Ishikawa (cell line): ENCODE measurements around the gene CTNNA3.

DNA sequence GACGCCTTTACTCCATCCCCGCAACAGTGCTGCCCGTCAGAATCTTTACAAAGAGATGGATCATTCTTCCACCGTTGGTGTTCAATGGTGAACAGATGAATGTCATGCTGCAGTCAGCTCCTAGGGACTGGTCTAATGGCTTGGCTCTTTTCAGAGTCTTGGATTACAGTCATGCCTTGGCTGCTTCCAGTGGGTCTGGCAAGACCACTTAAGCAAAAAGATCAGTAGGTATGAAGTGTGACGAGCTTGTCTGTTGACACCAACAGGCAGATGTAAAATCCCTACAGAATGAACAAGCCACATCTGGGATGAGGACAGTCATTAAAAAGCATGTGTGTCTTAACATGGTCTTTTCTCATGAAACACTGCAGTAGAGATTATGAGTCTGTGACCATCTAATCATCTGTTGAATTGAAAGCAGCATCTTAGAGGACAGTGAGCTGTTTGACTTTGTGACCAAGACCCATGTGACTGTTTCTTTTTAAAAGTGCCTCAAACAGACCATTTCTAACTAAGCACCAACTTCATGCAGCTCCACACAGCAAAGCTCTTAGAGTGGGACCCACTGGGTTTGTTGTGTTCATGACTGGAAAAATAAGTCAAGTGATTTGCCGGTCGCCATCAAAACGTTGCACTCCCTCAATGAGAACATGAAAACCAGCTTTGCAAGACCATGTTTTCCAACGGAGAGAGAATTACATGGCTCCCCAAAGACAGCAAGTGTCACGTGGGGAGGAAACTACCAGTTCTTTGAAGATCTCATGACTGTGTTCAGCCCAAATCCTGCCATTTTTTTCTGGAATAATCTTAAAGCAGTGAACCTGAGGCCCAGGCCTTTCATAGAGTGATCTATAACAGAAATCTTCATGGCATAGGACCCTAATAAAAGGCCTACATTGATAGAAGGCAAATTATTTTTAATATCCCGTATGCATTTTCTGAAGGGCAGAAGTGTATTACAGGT lies 151.5 kb downstream of the ARID5B start:
- RRBS = no CpG with 5 or more reads among the region's 11 CpGs

GRCh38 chr10:62243139-62243694 lies 25.4 kb downstream of the RTKN2 start:
- RRBS = no CpG with 5 or more reads among the region's 2 CpGs

- RRBS = no CpG with 5 or more reads among the region's 2 CpGs
Measured at GRCh38 chr10:62528473-62528939, 154.3 kb downstream of the ZNF365 start.

GRCh38 chr10:62620641-62620967 lies 183.9 kb upstream of the ADO start:
- RRBS = no CpG with 5 or more reads among the region's 1 CpG

GRCh38 chr10:62805374-62806395 lies 1.2 kb downstream of the ADO start:
- RRBS = 5% methylated on average over 24 of the region's 65 CpGs

GRCh38 chr10:63134193-63134854 lies 1.2 kb downstream of the NRBF2 start:
- RRBS = no CpG with 5 or more reads among the region's 8 CpGs

DNA sequence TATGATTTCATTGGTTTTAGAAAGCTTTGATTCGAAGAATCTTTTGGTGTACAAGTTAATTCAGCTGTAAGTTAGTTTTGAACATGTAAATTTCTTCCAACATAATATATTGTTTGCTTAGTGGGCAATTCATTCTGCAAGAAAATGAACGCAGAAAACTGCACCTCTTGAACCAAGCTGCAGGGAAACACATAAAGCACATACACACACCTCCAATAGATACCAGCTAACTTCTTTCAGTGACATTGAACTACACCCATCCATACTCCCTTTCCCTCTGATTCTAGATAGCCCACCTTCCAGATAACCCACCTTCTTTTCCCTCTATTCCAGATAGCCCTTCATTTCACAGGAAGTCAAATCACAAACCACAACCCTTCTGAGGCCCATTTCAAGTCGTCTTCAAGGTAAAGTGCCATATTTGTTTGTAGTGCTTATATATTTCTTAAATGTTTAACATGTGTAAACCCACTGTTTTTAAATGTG lies 28.4 kb downstream of the NRBF2 start:
- RRBS = no CpG with 5 or more reads among the region's 3 CpGs

DNA sequence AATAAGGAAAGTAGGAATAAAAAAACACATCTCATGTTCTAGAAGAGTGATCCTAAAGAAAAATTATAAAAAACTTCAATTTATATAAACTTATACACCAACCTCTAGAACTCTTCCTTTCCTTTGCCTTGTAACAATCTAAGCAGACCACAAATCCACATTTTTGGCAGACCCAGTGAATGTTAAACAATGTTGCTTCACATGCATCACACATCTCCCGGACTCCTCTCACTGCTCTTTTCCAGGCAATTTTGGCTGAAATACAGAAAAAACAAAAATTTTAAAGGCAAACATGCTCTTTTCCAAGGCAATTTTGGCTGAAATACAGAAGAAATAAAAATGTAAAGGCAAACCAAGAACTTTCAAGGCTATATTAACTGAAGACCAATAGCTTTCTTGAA lies 64.2 kb downstream of the NRBF2 start:
- RRBS = no CpG with 5 or more reads among the region's 1 CpG

- RRBS = no CpG with 5 or more reads among the region's 6 CpGs
Measured at GRCh38 chr10:63242131-63242538, 109.0 kb downstream of the NRBF2 start.

GRCh38 chr10:63252246-63253242 lies 119.4 kb downstream of the NRBF2 start:
- RRBS = no CpG with 5 or more reads among the region's 3 CpGs

DNA sequence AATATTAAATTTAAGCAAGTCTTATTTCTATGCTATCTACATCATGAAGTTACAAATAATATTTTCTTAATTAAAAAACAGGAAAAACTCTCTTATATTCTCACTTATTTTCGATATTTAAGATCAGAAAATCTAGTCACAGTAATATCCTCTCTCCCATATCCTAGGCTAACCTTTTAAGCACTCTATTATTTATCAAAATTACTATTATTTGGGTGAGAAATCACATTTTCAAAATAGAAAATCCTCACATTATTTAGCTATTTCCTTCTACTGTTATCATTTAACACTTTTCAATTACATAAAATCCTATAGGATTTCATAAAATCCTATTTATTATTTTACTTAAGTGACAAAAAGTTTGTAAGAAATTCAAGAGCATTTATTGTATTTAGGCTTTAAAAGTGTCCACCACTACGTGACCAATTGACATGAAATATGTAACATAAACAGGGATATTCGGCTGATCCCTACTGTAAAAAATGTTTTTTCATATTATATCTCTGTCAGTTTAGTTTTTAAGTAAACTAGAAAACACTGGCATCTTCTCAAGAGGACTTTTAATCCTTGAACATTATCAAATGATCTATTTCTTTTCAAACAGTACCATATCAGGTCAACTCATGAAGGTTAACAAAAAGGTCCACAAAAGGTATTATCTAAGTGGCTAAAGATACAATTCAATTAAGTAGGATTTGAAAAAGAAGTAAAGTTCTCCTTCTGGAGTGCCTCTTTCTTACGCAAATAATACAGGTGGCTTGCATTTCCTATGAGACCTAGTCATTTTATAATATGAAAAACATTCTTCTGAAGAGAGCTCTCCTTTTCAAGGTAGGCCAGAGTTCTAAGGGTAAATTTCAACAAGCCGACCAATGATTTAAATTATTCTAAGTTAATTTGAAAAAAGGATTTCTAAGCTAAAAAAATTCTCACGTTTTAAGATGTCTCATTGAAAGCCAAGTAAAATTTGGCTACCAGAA lies 133.2 kb downstream of the NRBF2 start:
- RRBS = no CpG with 5 or more reads among the region's 6 CpGs

DNA sequence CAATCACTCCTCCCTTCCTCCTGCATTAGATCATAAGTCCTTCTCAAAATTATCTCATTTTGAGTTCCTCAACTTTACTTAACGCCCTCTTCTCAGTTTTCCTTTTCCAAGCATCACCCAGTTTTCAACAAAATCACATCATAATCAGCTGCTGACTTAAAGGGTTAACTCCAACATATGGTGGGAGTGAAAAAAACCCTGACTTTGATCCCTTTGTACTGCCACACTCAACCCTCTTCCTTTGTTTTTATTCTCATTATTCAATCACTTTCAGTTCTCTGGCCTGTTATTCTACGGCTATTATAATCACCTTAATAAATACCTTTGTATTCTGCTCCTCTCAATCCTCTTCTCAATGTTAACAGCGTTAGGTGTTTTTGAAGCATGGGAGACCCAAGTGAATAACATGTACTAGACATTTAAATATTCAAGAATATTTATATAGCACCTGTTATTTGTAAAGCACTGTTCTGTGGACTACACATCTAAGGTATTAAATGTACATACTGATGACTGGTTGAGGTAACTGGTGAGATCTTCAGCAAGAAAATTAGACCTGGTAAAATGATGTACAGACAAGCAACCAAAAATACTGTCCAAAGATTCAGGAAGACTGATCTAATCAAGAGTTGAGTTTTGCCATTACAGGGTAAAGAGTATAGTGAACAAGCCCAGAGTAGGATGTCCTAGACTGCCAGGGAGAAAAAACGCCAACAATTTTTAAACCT lies 24.1 kb downstream of the JMJD1C start:
- RRBS = no CpG with 5 or more reads among the region's 4 CpGs

DNA sequence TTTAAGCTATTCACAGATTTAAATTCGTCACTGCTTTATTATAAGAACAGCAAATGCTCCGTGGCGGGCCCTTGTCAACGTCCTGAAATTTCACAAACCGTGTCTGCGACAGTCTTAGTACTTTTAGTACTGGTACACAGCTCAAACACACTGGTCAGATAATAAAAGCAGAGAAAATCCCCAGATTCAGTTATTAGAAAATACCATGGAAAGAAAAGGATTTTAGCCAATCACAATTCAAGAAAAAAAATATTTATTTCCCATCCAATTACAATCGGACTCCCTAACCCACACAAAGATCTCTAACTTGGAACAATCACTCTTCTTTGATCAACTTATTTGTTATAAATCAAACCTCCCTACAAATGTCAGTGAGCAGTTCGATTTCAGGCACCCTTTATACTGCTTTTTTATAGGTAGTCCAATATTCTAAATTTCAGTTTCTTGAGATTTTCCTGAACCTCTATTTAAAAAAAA lies 802 bp upstream of the JMJD1C start:
- RRBS = no CpG with 5 or more reads among the region's 8 CpGs

GRCh38 chr10:63522417-63522668 lies 1.1 kb downstream of the REEP3 start:
- RRBS = no CpG with 5 or more reads among the region's 2 CpGs

- RRBS = no CpG with 5 or more reads among the region's 10 CpGs
Measured at GRCh38 chr10:63670179-63670765, 149.1 kb downstream of the REEP3 start.

GRCh38 chr10:63682154-63682771 lies 161.1 kb downstream of the REEP3 start:
- RRBS = no CpG with 5 or more reads among the region's 3 CpGs

GRCh38 chr10:65571187-65571710 lies 1354.6 kb upstream of the LRRTM3 start:
- RRBS = no CpG with 5 or more reads among the region's 3 CpGs

DNA sequence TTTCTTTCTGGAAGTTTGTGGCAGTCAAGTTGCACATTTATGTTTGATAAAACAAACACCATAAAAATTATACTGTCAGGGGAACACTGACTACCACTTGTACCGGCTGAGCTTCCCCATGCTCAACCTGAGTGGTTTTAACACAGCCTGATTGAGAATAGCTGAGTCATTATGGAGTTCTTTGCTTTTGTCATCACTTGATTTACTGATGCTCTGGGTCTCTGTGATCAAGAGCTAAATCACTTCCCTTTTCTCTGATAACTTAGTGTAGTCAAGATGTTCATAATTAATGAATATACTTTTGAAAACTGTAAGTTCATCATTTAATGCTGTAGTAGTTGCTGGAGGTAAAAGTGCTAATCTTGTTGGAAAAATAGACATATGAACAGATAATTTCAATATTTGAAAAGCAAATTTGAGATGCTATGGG lies 1034.5 kb upstream of the LRRTM3 start:
- RRBS = no CpG with 5 or more reads among the region's 1 CpG

DNA sequence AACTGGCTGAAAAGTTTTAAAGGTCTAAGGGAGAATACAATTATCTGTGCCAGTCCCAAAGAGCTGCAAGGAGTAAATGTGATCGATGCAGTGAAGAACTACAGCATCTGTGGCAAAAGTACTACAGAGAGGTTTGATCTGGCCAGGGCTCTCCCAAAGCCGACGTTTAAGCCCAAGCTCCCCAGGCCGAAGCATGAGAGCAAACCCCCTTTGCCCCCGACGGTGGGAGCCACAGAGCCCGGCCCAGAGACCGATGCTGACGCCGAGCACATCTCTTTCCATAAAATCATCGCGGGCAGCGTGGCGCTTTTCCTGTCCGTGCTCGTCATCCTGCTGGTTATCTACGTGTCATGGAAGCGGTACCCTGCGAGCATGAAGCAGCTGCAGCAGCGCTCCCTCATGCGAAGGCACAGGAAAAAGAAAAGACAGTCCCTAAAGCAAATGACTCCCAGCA lies 2.1 kb downstream of the LRRTM3 start:
- RRBS = no CpG with 5 or more reads among the region's 21 CpGs

- RRBS = no CpG with 5 or more reads among the region's 7 CpGs
Measured at GRCh38 chr10:67695852-67696487, at the start of gene CTNNA3. TSS of gene CTNNA3 (minus strand) at chr10:67696195.